ENCODE results near the genes FOXP3, GAGE1, PAGE1, NUDT11, XAGE1A, XAGE3, KANTR and SMC1A.

DNA sequence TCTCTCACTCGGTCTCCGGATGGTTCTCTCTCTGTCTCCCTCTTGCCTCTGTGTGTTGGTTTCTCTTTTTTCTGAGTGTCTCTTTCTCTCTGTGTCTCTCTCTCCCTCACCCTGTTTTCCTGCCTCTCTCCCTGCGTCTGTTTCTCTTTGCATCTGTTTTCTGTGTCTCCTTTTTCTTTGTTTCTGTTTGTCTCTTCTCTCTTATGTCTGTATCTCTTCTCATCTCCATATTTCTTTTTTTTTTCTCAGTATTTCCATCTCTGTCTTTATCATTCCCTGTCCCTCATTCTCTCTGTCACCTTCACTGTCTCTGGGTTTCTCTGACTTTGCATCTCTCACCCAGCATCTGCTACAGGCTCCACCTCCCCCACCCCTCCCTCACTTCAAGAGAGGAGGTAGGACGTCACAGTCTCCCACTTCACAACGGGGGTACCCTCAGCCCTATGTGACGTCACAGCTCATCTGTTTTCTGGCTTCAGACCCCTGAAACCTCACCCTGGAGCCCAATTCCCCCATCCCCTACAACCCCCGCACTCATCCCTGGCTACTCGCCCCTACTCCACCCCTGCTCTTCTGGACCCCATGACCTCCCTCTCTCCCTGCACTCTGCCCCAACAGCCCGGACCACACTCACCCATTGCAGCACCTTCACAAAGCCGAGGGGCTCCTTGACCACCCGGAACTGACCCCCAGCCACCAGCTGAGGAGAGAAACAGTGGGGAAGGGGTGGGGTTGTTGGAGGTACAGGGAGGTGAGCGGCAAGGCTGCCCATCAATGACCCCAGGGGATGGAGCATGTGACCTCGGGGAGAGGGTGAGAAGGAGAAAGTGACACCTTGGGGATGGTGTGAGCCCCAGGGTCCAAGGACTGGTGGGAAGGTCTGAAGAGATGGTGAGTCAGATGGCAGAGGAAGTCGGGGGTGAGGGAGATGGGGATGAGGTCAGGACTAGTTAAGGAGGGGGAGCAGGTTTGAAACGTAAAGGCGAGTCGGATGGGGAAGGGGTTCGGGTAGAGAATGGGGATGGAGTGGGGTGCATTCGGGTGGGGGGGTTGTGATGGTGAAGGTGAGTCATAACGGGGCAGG, 1.3 kb downstream of the SYP start:
- CAGE, long polyA plus RNA: no peak
- RRBS: 2% methylated on average over 3 of the region's 20 CpGs

DNA sequence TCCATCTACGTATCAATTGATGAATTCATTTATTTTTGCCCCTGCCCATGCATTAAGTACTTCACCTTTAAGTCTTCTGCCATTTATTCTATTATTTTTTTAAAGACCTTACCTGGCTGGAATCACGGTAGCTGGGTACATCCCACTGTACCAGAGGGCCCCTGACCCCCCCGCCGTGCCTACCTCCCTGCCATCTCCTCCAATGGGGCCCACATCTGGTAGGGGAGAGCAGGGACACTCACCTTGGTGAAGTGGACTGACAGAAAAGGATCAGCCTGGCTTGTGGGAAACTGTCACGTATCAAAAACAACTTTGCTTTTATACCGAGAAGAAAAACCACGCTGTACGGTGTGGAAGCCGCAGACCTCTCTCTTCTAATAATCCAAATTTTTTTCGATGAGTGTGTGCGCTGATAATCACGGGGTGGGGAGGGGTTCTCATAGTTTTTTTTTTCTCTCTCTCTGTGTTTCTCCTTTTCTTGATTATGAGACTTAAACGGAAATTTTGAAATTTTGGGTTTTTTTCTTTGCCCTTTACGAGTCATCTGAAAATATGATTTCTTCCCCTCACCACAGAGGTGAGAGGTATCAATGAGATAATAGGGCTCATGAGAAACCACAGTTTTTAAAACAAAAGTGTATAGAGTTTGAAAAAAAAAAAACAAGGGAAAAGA, at the start of gene FOXP3:
TSS of gene FOXP3 (minus strand) at position 292 of the 673 bp plus-strand sequence.
- CAGE, long polyA plus RNA: no peak
- RRBS: no CpG with 5 or more reads among the region's 14 CpGs

- CAGE, long polyA plus RNA: no peak
- RRBS: no CpG with 5 or more reads among the region's 15 CpGs
These were observed 7.6 kb downstream of the PPP1R3F start for GRCh38 chrX:49276960-49277727.

DNA sequence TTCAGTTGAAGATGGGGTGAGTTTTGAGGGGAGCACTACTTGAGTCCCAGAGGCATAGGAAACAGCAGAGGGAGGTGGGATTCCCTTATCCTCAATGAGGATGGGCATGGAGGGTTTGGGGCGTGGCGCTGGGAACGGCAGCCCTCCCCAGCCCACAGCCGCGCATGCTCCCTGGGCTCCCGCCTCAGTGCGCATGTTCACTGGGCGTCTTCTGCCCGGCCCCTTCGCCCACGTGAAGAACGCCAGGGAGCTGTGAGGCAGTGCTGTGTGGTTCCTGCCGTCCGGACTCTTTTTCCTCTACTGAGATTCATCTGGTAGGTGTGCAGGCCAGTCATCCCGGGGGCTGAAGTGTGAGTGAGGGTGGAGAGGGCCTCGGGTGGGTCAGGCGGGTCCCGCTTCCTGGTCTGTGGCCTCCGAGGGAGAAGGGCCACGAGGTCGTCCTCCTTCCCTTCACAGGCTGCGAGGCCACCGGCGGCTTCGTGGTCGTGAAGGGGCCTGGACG, at the start of gene GAGE1:
TSS of gene GAGE1 (plus strand) at position 207 of the 502 bp plus-strand sequence.
- CAGE, long polyA plus RNA: no peak
- RRBS: no CpG with 5 or more reads among the region's 27 CpGs

GRCh38 chrX:49695926-49696397, at the start of gene PAGE1:
Gene PAGE1 (minus strand): TSS chrX:49695984.
- CAGE, long polyA plus RNA: no peak
- RRBS: no CpG with 5 or more reads among the region's 14 CpGs

- CAGE, long polyA plus RNA: no peak
- RRBS: no CpG with 5 or more reads among the region's 7 CpGs
These were observed 1.1 kb downstream of the PAGE4 start for GRCh38 chrX:49830168-49830567.

- CAGE, long polyA plus RNA: no peak
- RRBS: no CpG with 5 or more reads among the region's 6 CpGs
These were observed 2.5 kb downstream of the USP27X start for GRCh38 chrX:49881654-49882296.

- CAGE, long polyA plus RNA: no peak
- RRBS: no CpG with 5 or more reads among the region's 4 CpGs
These were observed 145.1 kb downstream of the SHROOM4 start for GRCh38 chrX:50668844-50669405.

DNA sequence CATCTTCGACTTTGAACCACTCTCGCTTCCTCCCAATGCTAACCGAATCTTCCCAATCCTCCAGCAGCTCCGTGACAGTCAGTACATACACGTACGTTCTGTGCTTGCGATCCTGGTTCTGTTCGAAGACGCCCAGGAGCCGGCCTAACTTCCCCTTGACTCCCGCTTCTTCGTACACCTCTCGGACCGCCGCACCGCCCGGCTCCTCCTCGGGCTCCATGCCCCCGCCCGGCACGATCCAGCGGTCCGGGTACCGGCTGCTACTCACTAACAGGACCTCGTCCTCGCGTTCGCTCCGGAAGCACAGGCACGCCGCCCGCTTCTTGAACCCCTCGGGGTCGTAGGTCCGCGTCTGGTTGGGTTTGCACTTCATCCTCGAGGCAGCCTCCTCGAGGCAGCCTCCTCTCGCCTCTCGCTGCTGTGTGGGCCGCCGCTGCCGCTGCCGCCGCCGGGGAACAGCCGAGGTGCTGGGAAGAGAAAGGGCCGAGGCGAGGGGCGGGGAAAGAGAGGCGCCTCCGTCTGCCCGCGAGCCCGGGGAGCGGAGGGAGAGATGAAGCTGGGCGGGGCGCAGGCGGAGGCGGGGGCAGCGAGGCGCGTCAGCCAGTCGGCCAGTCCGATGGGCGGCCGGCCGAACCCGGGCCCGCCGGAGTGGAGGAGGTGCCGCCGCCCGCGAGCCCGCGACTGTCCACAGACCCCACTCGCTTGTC, at the start of gene NUDT11:
TSS of gene NUDT11 (minus strand) at position 521 of the 707 bp plus-strand sequence.
- CAGE, long polyA plus RNA: no peak
- RRBS: under 1% methylated on average over 11 of the region's 78 CpGs

DNA sequence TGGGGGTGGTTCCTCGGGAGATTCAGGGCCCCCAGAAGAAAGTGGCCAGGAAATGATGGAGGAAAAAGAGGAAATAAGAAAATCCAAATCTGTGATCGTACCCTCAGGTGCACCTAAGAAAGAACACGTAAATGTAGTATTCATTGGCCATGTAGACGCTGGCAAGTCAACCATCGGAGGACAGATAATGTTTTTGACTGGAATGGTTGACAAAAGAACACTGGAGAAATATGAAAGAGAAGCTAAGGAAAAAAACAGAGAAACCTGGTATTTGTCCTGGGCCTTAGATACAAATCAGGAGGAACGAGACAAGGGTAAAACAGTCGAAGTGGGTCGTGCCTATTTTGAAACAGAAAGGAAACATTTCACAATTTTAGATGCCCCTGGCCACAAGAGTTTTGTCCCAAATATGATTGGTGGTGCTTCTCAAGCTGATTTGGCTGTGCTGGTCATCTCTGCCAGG, 898 bp downstream of the GSPT2 start:
- CAGE, long polyA plus RNA: no peak
- RRBS: no CpG with 5 or more reads among the region's 8 CpGs

- CAGE, long polyA plus RNA: no peak
- RRBS: no CpG with 5 or more reads among the region's 3 CpGs
These were observed 19.6 kb upstream of the MAGED1 start for GRCh38 chrX:51873770-51874274.

- CAGE, long polyA plus RNA: no peak
- RRBS: no CpG with 5 or more reads among the region's 17 CpGs
These were observed at the start of gene XAGE1A for GRCh38 chrX:52495604-52495958. Gene XAGE1A (plus strand): TSS chrX:52495808.

DNA sequence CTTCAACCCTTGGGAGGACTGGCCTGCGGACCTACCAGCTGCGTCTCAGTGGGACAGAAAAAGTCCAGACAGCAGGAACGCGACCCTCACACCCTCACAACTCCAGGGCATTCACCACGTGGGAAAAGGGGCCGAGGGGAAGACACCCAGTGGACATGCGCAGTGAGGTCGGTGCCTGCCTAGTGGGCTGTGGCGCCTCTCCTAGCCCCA, at the start of gene XAGE3:
TSS of gene XAGE3 (minus strand) at position 113 of the 210 bp plus-strand sequence.
- CAGE, long polyA plus RNA: no peak
- RRBS: no CpG with 5 or more reads among the region's 9 CpGs

GRCh38 chrX:53055573-53056025, 7.0 kb downstream of the GPR173 start:
- CAGE, long polyA plus RNA: no peak
- RRBS: no CpG with 5 or more reads among the region's 2 CpGs

DNA sequence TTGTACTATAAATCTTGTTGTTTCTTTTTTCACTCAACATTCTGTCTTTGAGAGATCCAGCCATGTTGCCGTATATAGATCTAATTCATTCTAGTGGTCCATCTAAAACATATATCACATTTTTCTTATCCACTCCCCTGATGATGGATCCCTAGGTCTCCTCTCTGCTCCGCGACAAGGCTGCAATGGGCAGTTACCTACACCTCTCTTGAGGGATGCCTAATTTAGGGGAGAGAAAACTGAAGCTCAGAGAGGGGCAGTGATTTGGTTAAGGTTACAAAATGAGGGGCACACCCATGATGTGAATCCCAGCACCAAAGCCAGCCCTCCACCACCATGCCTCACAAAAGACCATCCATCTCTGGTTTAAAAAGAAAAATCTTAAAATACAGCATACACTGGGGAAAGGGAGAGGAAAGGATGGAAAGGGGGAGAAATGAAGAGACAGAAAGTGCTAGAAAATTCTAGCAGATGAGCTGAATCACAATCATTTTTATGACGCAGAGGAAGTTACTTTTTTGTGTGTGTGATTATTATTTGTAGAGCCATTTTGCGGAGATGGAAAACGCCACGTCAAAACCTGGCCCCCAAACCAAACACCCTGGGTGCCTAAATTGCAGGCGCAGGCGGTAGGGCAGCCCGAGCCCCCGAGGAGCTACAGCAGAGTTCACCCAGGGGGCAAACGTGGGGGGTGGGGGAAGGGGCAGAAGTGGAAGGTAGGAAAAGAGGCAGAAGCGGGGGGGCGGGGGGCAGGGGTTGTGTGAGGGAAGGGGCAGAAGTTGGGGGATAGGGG, 1.4 kb upstream of the TSPYL2 start:
- CAGE, long polyA plus RNA: no peak
- RRBS: no CpG with 5 or more reads among the region's 14 CpGs

DNA sequence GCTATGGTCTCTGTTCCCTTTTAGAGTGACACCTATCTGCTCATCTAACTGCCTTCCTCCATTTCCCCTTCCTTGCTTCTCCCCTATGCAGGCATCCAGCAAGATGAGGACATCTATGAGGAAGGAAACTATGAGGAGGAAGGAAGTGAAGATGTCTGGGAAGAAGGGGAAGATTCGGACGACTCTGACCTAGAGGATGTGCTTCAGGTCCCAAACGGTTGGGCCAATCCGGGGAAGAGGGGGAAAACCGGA, 5.4 kb downstream of the TSPYL2 start:
- CAGE, long polyA plus RNA: no peak
- RRBS: no CpG with 5 or more reads among the region's 5 CpGs

DNA sequence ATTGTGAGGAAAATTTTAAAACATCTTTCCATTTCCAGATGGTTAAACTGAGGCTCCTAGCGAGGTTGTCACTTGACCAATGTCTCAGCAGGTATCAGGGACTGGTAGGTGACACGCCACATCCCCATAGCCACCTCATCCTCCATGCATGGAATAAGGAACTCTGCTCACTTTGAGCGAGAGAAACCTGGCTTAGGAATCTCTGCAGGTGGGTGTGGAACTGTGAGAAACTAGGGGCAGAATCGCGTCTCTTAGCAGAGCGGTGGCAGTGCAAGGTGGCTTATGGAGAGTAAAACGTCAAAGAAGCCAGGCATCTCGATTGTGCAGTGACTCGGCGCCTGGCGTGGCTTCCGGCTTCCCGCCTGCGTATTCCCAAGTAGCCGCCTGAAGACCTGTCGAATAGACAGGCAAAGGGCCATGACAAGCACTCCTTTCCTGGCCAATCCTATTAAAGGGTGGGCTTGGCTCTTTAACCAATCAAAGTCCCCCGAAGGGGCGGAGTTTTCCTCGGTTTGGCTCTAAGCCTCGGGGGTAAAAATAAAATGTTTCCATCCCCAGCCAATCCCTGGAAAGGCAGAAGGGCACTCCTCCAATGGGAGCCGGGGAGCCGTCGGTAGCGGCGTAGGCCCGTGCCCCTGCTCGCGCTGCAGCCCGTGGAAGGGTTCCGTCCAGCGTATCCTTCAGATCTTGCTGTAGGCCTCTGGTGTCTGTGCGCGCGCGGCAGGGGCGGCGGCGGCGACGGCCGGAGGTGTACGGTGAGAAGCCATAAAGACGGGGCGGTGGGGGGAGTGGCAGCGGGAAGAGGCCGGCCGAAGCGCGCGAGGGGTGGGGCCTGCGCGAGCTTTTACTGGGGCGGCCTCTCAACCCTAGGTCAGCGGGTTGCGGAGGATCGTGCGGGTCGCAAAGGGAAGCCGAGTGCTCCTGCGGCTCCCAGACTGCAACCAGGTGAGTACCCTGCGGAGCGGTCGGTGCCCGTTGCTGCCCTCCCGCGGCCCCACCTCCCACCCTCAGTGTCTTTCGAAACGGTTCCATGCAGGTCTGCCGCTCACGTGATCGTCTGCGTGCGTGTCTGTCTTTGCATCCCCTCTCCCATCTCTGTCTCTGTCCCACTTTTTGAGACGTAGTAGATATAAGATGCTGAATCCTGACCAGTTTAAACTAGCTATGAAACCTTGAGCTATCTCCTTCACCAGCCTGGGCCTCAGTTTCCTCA, at the start of gene KANTR:
TSS of gene KANTR (plus strand) at position 613 of the 1,213 bp plus-strand sequence.
- CAGE, long polyA plus RNA: no peak
- RRBS: under 1% methylated on average over 6 of the region's 74 CpGs

GRCh38 chrX:53201401-53201666, 23.7 kb downstream of the KDM5C start:
- CAGE, long polyA plus RNA: no peak
- RRBS: no CpG with 5 or more reads among the region's 7 CpGs

DNA sequence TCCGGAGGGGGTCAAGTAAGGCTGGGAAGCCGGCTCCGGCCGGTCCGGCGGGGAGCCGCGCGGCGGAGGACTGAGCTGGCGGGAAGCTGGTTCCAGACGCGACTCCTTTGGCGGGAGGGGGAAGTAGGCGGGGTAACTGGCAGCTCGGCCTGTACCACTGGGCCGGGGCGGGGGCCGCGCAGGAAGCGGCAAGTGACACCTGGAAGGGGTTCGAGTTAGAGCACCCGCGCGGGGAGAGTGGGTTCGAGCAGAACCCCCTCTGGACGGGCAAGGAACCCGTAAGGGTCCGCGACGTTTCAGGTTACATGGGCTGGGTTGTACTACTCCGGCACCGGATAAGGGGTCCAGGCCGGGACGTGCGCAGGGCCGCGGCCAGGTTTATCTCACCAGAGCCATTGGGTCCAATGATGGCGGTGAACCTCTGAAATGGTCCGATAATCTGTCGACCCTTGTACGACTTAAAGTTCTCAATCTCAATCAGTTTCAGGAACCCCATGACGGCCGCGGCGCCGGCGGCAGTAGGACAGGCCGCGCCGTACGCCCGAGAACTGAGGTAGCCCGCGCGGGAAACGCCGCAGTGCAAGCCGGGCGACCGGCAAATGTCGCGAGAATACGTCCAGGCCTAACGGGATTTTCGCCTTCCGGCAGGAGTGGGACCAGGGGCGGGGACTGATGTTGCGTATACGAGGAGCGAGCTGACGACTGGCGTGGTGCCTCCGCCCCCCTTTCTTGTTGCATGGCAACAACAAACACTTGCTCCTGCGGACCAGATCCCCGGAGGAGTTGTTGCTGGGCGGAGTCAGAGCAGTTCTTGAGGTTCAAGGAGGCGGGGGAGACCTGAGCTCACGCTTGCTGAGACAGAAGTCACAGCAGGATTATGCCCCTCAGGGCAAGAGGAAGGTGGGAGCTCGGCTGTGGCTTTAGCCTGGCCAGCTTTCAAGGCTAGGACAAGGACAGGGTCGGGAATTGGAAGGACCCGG, at the start of gene SMC1A:
TSS of gene SMC1A (minus strand) at position 550 of the 980 bp plus-strand sequence.
- CAGE, long polyA plus RNA: start-site peak on the plus strand centred at position 800 of the sequence, 63 bp wide, 11 and 8 reads in 2 replicates
- RRBS: under 1% methylated on average over 13 of the region's 82 CpGs

- CAGE, long polyA plus RNA: no peak
- RRBS: no CpG with 5 or more reads among the region's 5 CpGs
These were observed 97.6 kb upstream of the HSD17B10 start for GRCh38 chrX:53531673-53532171.